Bronchial epithelial cell (primary cell): ENCODE measurements around a stretch of chr5.

- RRBS, 2 experiments = no CpG with 5 or more reads among the region's 13 CpGs
Observed at GRCh38 chr5:127028510-127029419, 1.6 kb downstream of the MARCHF3 start.

- RRBS, 2 experiments = 2 to 5% methylated on average over 4 of the region's 15 CpGs
Observed at GRCh38 chr5:127290966-127291234, 304 bp downstream of the MEGF10 start.

- RRBS, 2 experiments = no CpG with 5 or more reads among the region's 1 CpG
Observed at GRCh38 chr5:128113917-128114347, 30.4 kb downstream of the SLC12A2 start.

DNA sequence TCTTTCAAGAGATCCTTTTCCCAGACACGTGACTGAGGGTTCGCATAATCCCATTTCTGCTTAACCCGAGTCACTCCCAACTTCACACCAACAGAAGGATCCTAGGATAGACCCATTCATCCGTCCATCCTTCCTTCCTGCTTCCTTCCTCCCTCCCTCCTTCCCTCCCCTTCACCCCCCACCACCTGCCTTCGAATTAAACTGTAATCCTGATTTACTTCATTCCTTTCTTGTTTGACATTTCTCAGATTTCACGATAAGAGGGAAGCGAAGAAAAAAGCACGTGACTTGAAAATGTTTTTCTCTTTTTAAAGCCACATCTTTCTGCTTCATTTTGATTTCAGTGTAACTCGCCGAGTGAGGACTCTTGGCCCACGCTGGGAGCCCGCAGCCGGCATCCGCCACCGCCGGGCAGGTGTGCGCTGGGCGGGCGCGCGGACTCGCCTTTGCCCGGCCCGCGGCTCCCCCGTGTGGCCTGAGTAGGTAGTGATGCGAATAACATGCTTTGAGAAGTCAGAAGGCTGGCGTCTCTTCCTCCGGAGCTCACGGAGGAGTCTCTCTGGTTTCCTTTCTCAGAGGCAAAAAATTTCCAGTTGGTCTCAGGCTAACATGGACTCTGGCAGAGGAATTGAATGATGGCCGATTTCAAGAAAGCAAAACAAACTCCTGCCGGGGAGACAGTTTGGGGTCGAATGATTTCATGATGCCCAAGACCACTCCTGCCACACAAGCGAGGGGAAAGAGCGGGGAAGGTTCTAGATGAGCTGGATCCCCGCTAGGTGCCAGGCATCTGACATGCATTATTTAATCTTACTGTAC is 117.7 kb downstream of the SLC12A2 start:
- RRBS, 2 experiments = 1 to 2% methylated on average over 13 of the region's 36 CpGs

DNA sequence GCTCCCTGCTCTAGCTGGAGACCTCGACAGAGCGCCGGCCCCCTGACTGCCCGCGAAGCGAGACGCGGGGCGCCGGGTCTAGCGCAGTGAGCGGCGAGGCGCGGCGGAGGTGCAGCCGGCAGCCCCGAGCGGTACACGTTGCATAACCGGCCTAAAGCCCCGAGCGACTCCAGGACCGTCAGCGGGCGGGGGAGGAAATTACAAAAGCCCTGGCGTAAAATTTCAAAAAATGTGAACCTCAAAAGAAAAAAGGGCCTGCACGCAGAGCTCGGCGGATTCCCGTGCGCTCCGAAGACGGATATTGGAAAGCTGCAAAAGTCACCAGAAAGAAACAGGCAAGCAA is 340 bp downstream of the FBN2 start:
- RRBS, 2 experiments = 1% methylated on average over 17 of the region's 34 CpGs

GRCh38 chr5:128538871-128539493 is 937 bp upstream of the FBN2 start:
- RRBS, 2 experiments = 3% methylated on average over 8 to 10 of the region's 32 CpGs

DNA sequence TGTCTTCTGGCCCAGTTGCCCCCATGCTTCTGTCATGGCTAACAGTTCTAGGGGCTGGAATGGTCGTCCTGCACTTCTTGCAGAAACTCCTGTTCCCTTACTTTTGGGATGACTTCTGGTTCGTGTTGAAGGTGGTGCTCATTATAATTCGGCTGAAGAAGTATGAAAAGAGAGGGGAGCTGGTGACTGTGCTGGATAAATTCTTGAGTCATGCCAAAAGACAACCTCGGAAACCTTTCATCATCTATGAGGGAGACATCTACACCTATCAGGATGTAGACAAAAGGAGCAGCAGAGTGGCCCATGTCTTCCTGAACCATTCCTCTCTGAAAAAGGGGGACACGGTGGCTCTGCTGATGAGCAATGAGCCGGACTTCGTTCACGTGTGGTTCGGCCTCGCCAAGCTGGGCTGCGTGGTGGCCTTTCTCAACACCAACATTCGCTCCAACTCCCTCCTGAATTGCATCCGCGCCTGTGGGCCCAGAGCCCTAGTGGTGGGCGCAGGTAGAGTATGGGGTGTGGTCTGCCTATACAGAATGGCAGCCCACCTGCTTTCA is 905 bp downstream of the SLC27A6 start:
- RRBS, 2 experiments = no CpG with 5 or more reads among the region's 15 CpGs

GRCh38 chr5:131263196-131263418 is 746 bp upstream of the CDC42SE2 start:
- RRBS, 2 experiments = no CpG with 5 or more reads among the region's 4 CpGs

DNA sequence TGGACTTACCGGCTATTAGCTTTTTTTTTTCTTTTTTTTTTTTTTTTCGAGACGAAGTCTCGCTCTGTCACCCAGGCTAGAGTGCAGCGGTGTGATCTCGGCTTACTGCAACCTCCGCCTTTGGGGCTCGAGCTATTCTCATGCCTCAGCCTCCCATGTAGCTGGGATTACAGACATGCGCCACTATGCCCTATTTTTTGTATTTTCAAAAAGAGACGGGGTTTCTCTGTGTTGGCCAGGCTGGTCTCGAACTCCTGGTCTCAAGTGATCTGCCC is 2.5 kb downstream of the CDC42SE2 start:
- RRBS, 2 experiments = no CpG with 5 or more reads among the region's 11 CpGs

DNA sequence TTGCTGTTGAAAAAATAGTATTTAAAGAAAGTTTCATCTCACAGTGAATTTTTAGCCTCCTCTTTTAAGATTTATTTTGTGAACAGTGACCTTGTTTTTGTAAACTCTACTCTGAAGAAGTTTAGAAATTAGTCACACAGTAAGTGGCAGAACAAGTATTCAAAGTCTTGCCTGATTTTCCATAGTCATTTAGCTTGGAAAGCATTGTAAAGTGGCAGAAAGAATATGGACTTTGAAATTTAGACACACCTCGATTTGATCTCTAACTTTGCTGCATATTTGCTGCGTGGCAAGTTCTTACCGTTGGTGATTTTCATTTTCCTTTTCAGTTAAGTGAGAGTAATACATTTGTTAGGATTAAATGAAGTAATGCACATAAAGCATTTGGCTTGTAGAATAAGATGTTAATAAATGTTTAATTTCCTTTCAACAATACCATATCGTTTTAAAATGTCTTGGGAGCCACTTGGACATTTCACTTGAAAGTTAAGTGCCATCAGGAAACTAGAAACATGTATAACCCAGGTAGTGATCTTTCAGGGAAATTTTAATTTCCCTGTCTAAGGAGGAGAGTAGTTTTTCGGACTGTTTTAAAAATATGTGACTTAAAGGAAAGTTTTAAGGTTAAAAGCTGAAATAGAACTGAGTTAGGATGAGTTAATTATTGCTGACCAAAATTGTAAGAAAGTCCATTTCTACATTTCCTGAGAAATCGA is 17.8 kb downstream of the CDC42SE2 start:
- RRBS, 2 experiments = no CpG with 5 or more reads among the region's 6 CpGs

DNA sequence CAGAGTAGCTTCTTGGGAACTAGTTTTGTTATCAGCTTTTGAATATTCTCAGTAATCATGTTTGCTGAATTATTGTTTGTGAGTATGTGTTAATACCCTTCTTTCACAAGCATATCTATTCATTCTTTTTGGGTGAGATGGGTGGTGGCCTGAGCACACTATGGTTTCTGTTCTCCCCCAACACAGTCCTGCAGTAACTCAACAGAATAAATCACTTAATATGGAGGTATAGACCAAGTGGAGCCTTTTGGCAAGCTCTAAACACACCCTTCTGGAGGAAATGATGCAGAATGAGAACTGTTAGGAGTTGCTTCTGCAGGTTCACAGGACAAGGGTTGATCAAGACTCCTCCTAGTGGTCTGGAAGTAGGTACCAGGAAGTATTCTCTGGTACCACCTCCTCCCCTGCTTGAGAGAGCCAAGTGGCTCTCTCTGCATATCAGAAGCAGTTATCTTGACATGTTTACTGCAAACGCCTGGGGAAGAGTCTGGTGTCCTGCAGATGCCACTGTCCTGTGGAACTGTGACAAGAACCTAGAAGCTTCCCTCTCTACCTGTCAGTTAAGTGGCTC is 118.4 kb downstream of the CDC42SE2 start:
- RRBS, 2 experiments = no CpG with 5 or more reads among the region's 1 CpG

DNA sequence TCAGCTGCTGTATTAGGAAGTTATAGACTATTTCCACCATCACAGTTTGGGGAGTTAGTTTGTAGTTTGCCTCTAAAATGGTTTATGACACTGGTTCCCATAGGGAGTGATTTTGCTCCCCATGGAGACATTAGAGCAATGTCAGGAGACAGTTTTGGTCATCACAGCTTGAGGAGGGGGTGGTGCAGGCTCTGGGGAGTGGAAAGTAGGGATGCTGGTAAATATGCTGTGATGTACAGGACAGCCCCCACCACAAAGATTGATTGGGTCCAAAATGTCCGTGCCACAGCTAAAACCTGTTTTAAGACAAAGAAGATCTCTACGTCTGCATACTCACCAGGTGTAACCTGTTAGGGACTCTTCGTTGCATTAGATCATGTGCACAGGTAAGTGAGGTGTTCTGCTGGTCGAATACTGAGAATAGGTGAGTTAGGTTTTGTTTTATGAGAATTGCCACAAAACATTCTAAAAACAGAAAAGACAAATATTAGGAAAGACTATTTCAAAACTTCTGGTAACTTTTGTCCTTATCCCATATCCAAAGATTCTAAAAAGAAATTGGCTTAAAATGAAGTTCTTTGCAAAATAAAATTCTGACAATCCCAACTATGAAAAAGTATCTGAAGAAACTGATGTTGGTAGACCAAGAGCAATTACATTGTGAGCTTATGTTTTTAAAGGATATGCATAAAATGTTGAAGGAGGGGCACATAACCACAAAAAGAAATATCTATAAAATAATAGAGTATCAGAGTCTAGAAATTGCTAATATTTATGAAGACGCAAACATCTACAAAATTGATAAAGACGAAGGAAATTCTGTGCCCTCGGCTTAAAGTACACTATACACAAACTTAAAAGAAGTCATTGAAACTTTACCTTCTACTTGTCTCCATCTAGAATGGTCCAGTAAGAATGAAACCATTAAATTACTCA is 131.6 kb downstream of the CDC42SE2 start:
- RRBS, 2 experiments = no CpG with 5 or more reads among the region's 7 CpGs

GRCh38 chr5:131573010-131573663 is 61.9 kb downstream of the RAPGEF6 start:
- RRBS, 2 experiments = no CpG with 5 or more reads among the region's 11 CpGs

GRCh38 chr5:131636289-131636592 is 1.2 kb upstream of the RAPGEF6 start:
- RRBS, 2 experiments = no CpG with 5 or more reads among the region's 6 CpGs

DNA sequence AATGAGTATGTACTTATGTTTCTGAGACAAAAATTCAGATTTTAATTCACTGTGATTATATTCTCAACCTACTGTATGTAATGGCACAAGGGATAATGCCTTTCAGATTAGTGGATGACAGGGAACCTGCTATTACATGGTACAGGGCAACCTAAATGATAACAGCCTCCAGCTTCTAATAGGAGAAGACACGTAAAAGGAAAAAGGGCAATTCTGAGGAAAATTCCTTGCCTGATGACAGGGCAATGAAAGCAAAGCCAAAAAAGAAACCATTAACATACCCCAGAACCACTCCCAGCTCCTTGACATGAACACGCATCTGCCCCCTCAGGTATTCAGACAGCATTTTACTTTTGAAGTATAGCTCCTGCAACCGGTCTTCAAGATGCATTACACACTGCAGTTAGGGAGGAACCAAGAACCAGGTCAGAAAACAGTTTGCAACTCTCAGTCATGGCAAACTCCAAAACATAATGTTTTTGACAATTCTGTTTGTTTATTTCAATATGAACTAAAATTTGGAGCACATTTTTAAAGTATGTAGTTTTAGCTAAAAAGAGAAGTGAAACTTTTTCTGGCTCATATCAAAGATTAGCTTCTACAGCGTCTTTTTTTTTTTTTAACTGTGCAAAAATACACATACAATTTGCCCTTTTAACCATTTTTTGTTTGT is 11.9 kb upstream of the RAPGEF6 start:
- RRBS, 2 experiments = no CpG with 5 or more reads among the region's 4 CpGs

GRCh38 chr5:131671944-131672800 is 37.1 kb upstream of the RAPGEF6 start:
- RRBS, 2 experiments = no CpG with 5 or more reads among the region's 4 CpGs

DNA sequence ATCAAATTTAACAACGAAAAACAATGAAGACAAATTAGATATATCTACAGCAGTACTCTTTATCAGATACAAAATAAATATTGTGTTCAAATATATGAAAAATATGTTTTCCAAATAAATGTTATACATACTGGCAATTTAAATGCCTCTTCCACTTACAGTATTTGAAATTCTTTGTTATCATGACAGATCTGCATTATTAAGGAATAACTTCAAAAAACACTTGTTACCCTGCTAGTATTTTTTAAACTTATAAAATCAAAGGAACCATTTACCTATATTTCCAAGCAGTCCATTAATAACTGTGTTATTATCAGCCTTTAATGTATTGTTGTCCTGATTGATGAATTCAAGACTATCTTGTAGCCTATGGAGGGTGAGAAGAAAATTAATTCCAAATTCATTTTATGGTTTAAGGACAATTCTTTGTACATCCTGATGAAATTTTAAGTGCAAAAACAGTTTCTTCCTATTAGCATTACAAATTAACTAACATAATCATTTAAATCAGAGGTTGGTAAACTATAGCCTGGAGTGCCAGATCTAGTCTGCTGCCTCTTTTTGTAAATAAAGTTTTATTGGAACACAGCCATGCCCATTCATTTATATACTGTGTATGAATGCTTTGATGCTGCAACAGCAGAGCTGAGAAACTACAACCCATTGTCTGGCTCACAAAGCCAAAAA is 80.4 kb downstream of the FNIP1 start:
- RRBS, 2 experiments = no CpG with 5 or more reads among the region's 1 CpG

DNA sequence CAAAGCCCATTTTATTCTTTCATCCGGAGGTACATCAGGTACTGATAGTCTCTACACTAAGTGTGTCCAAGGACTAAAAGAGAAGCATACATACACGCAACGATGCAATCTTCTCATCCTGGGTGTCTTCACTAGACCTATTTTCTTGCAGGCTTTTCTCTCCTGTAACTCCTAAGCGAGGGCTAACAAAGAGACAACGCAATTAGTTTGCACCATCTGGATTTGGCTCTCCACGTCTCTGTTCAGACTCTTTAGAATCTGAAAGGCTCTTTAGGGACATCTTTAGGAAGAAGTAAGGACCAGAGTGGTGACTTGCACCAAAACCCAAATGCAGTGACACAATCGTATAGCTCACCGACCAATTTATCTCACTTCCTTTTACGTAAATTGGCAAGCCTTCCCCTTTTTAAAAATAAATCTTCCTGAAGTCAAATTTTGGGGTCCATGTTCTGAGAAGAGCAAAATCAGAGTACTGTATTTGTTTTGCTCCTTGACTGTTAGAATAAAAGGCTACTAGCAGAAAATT is 829 bp downstream of the MEIKIN start:
- RRBS, 2 experiments = no CpG with 5 or more reads among the region's 9 CpGs

DNA sequence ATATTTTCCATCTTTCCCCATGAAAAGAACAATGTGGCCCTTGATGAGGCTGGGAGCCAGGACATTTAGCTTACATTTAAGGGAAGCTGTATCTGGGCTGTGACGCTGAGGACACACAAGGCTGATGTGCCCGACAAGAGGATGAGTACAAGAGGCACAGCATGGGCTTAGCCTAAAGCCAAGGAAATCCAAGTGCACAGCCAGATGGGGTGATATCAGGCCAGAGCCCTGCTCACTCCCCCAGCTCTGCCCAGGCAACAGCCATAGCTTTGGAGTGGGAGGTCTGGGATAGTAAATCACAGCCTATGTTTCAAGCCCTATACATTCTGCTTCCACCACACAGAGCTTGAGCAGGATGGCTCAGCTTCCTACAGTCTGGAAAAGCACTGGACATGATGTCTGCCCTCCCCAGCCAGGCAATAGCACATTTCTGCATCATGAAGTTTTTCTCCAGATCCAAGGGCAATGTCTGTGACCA is 28.0 kb downstream of the ACSL6 start:
- RRBS, 2 experiments = no CpG with 5 or more reads among the region's 2 CpGs